Metastatic Lung Carcinoma in the Adrenal Gland (tissue), 1 donor: ENCODE results near the genes CLCN3, HAND2 and CDKN2AIP.

GRCh38 chr4:169620289-169621188 is at the start of gene CLCN3:
CLCN3 (plus strand) TSS chr4:169620578.
- PRO-cap = bidirectional peak, plus-strand start at chr4:169620578, minus-strand start at chr4:169620392

DNA sequence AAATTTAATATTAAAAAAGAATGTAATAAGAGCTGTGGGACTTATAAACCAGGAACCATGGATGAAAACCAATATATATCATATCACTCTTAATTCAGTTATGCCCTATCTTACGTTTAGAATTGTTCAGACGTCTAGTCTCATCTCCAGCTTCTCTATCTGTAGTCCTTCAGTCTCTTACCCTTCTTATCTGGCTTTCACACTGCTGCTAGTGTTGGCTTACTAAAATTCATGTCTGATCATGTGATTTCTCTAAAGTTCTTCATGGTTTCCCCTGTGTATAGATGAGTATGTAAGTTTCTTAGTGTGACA is 6.4 kb downstream of the CLCN3 start:
- PRO-cap = no peak

GRCh38 chr4:169942459-169942635 is 83.8 kb downstream of the MFAP3L start:
- PRO-cap = no peak

GRCh38 chr4:172711963-172712398 is 456.6 kb upstream of the GALNT7 start:
- PRO-cap = no peak

DNA sequence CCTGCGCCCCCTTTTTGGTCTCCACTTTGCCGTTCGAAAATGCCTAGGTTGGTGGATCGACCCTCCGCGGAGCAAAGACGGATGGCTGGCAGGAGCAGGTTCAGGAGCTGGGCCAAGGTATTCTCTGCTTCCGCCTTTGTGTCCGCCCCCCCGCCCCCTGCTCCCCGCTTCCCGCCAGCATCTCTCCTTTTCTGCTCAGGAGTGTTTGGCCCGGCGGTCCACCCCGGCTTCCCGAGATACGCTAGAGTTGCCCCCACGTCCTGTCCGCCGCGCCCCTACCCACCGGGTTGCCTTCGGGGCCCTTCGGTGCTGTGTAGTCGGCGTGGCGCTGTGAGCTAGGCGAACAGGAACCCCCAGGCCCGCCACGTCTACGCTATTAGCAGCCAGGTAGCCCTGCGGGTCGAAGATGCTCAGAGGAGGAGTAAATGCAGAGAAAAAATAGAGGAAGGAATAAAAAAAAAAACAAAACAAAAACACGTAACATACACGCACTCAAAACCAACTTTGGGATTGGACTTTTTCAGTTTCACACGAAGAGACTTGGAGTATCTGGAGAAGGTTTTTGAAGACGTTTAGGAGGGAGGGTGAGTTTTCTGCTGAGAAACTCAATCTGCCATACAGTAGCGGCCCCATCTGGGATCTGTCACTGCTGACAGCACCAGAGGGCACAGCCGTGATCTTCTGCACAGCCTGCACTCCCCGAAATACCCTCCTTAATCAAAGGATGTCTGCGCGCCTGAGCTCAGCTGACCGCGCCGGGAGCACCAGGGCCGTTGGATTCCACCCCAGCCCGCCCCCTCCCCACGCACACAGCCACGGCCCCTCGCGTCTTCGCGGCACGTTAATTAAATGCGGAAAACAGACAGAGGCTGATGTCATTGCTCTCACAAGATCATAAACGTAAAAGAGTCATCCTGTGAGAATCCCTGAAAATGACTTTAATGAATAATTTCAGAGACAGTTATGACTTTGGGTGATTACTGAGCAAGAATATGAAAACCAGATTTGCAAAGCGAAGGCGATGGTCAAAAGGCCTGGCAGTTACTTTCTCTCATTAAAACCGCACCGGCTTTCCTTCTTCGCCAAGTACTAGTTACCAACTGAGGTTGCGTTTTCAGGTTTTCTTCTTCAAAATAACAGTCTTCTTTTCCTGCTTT is 11.0 kb downstream of the HAND2 start:
- PRO-cap = no peak

- PRO-cap = no peak
These were observed 7.0 kb downstream of the HAND2 start for GRCh38 chr4:173523072-173523448.

GRCh38 chr4:173526738-173527971 is 2.9 kb downstream of the HAND2 start:
- PRO-cap = no peak

GRCh38 chr4:173529902-173530853 is at the start of gene HAND2:
HAND2 (minus strand) TSS chr4:173530229.
- PRO-cap = unidirectional peak, minus-strand start at chr4:173530225

- PRO-cap = no peak
These were observed 292.7 kb downstream of the FBXO8 start for GRCh38 chr4:173990694-173991219.

DNA sequence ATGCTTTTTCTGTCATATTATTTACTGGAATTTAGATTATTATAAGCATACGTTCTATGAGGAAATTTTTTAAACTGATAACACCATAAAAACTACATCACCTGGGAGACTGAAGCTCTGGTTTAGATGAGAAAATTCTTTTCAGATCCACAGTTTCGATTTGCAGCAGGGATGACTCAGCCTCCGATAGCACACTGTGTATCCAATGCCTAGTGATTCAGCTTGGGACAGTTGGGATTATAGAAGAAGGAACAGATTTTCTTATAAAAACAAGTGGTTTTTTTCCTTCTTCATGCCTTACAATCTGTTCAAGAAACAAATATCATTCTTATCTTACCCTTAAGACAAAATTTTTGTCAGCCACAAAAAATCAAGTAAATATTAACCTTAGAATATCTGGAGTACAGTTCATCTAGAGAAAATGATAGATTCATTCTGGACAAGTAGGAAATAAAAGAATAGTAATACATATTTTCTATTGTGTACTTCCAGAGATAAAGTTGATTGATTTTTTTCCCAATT is 128.9 kb downstream of the FBXO8 start:
- PRO-cap = no peak

- PRO-cap = no peak
These were observed 94.3 kb upstream of the WDR17 start for GRCh38 chr4:175971344-175971822.

DNA sequence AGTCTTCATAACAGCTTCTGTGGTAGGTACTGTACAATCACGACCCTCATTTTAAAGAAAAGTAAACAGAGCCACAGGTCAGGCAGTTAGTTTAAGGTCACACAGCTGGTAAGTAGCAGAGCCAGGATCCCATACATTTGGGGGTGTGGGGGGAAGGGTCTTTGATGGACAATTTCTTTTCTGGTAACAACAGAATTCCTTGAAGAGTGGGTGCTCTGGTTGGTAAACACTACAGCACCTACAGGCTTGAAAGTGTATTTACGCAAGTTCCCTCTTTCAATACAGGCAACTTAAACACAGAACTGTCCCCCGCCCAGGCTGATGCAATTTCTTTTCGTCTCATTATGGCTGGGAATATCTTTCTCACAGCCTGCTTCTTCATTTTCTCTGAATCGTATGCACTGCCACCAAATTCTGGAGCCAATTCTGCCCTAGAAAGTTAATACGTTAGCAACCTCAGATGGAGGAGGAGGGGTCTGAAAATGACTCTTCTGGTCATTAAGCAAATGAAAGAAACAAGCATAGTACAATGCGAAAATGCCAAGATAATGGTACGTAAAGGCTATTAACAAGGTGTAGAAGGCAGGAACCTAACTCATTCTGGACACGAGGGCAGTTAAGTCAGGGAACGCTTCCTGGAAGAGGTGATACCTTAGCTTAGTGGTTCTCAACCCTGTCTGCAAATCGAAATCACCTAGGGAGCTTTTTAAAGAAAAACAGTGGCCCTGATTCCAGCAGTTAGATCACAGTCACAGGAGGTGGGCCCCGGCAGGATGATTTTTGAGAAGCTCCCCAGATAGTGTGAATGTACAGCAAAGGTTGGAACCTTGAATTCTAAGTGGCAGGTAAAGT is 1.1 kb downstream of the AGA start:
- PRO-cap = no peak

GRCh38 chr4:180059289-180059513 is 2184.0 kb upstream of the TENM3 start:
- PRO-cap = no peak

DNA sequence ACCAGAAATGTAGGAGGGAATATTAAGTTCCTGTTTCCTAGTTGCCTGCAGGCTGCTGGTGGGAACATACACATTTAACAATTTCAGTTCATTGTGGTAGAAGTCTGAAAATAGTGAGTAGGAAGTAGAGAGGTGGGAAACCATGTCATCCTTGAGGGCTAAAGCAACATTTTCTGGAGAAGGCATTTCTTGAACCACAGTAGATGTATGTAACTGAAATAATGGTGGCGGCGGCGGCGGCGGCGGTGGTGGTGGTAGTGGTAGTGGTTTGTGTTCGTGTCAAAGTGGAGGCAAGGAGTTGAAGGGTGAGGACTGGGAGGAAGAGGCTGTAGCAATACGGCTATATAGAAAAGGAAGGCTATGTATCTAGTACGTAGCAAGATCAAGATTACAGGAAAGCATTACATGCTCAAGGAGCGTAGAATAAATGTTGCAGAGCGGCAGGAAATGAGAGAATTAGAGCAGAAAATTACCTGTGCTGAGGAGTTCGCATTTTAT is 1381.5 kb upstream of the TENM3 start:
- PRO-cap = no peak

DNA sequence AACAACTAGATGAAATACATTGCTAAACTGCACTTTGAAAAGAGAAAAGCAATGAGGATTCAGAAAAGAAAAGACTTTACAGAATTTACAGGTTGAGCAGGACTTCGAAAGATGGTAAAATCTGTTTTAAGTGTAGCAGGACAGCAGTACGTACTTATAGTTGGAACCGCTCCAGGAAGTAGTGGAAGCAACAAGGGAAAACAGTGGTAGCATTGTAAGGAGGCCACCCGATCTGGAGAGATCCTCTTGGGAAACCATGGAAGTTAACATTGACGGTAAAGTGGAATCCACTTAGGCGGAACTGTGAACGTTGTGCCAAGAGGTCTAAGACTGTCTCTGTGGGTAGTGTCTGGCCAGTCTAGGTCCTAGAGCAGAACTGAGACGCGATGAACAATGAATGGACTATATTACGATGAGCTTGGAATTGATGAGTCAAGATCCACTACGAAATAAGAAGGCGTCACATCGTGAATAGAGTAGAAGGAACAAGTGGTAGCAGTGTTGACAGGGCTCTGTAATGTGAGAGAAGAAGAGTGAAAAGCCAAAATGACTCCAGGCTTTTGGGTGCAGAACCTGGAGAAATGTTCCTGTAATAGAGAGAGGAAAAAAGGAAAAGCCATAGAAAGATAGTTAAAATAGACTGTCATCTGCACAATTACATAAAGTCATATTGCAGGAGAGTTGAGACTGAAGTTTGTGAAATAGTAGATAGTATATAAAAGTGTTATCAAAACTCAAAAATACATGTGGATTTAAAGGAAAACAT is 124.0 kb downstream of the TENM3 start:
- PRO-cap = no peak

- PRO-cap = bidirectional peak, plus-strand start at chr4:183098576, minus-strand start at chr4:183098543
These were observed 1.1 kb upstream of the WWC2 start for GRCh38 chr4:183097609-183098724.

DNA sequence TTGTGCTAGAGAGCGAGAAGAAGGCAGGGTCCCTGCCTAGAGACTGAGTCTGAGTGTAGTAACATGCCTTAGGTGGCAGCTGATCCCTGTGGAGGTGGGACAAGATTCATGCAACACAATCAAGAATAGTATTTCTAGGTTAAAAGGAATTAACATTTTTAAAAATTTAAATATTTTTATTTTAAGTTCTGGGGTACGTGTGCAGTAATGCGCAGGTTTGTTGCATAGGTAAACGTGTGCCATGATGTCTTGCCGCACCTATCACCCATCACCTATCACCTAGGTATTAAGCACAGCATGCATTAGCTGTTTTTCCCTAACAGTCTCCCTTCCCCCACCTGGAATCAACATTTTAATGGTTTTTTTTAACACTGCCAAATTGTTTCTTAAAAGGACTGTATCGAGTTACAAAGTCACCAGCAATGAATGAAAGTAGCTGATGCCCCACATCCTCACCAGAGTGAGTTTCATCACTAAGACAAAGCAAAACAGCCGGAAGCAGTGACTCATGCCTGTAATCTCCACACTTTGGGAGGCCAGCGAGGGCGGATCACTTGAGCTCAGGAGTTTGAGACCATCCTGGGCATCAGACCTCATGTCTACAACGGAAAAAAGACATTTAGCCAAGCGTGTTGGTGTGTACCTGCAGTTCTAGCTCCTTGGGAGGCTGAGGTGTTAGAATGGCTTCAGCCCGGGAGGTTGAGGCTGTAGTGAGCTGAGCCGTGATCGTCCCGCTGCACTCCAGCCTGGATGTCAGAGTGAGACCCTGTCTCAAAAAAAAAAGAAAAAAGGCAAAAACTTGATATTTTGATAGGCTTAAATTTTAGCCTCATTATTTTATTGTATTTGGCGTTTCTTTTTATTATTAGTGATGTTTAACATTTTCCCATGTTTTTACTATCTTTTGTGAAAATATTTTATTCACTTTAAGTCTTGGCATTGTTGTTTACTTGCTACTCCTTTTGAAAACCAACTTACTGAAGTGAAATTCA is 84.2 kb downstream of the WWC2 start:
- PRO-cap = no peak

DNA sequence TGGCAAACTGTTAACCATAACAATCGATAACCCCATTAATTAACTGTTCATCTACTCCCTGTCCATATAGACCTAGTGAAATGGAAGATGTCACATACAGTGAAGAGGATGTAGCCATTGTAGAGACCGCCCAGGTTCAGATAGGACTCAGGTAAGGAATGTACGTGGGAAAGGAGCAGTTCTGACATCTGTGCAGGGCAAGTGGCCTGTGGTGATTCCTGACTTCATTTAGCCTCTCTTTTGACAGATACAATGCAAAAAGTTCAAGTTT is 54.5 kb downstream of the CLDN22 start:
- PRO-cap = no peak

- PRO-cap = bidirectional peak, plus-strand start at chr4:183444636, minus-strand start at chr4:183444409; unidirectional peak, minus-strand start at chr4:183444891
These were observed at the start of gene CDKN2AIP for GRCh38 chr4:183444474-183445503. CDKN2AIP (plus strand) TSS chr4:183444636.

GRCh38 chr4:183807903-183808681 is 97.0 kb upstream of the STOX2 start:
- PRO-cap = no peak